Upper lobe of left lung (tissue), 5 donors: ENCODE data around the genes FOXJ3 and CFAP144.

DNA sequence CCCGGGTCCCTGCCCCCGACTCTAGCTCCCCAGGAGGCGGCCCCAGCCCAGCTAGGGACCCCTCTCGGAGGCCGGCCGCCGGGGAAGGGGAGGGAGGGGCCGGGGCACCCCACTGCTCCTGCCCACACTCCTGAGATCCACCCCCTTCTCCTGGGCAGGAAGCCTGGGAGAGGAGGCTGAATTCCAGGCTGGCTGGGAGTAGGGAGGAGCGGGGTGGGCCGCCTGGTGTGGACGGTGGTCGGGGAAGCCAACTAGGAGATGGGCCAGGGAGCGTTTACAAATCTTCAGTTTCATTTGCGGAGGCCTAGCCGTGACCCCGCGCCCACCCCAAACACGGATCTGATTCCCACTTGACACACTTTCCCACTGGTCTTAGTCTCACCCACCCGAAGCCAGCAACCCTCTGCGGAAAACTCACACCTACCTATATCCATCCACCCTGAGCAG is 101.7 kb downstream of the EDN2 start:
- PRO-cap, 2 experiments, result peak in 2 of 2 experiments; most common plus-strand start position 186 of the sequence (in 2); most common minus-strand start position 77 of the sequence (in 1)
- RAMPAGE, long total RNA, 4 experiments, result no peak in any of the 4 experiments

- PRO-cap, 2 experiments, result peak in 2 of 2 experiments; most common plus-strand start chr1:41496439 (in 1); most common minus-strand start chr1:41496256 (in 2)
- RAMPAGE, long total RNA, 4 experiments, result no peak in any of the 4 experiments
Measured at GRCh38 chr1:41495965-41496542, 11.6 kb upstream of the EDN2 start.

GRCh38 chr1:41709171-41709748 is 209.5 kb downstream of the HIVEP3 start:
- PRO-cap, 2 experiments, result no peak in any of the 2 experiments
- RAMPAGE, long total RNA, 4 experiments, result no peak in any of the 4 experiments

GRCh38 chr1:41751654-41752509 is 166.8 kb downstream of the HIVEP3 start:
- PRO-cap, 2 experiments, result no peak in any of the 2 experiments
- RAMPAGE, long total RNA, 4 experiments, result no peak in any of the 4 experiments

- PRO-cap, 2 experiments, result no peak in any of the 2 experiments
- RAMPAGE, long total RNA, 4 experiments, result no peak in any of the 4 experiments
Measured at GRCh38 chr1:41901903-41902602, 16.7 kb downstream of the HIVEP3 start.

DNA sequence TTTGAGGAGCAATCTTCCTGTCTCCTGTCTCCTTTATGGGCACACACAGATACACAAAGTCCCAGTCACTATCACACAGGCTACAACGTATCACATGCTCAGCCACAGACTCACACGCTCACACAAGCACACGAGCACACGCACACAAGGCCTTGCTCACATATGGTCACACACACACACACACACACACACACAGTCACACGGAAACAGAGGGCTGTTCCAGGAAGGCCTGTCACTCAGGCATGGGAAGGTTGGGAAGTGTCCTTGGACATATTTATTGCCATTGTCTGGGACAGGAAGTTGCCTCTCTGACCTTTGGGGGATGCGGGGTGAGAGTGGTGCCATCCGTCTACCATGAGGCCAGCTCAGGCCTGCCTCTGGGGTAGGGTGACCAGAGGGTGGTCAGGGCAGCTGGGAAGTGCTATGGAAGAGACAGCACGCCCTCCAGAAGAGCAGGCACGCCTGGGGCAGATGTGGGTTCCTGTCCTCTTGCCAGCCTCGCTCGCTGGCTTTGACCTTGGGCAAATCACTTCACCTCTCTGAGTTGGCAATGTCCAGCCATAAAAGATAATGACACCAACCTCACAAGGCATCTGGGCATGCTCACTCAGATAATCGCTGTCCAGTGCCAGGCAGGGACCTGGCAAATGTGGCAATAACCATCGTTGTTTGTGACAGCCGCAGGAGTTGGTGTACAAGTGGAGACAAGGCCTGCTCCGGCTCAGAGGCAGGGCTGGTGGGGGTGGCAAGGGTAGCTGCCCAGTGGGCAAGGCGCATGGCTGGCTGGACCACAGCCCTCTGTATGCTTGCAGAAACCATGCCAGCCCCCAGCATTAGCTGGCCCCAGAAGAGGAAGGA is 8.0 kb upstream of the GUCA2A start:
- PRO-cap, 2 experiments, result no peak in any of the 2 experiments
- RAMPAGE, long total RNA, 4 experiments, result no peak in any of the 4 experiments

DNA sequence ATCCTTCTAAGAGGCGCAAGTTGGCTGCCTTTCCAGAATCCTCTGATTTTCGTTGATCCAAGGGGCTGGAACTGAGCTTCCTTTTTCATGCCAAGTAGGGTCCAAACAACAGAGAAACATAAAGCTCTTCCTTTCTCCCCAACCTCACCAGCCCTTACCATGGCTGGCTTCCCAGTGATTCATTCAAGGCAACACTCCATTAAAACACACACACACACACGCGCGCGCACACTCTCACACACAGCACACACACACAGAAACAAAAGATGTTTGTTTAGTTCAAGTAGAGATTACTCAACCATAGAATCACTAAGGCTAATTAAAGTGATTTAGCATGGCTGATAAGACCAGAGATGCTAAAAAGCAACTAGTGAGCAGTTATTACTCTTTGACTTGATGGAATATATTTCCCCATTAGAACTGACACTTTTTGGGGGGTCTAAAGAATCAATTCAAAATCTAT is 13.0 kb upstream of the GUCA2A start:
- PRO-cap, 2 experiments, result no peak in any of the 2 experiments
- RAMPAGE, long total RNA, 4 experiments, result no peak in any of the 4 experiments

DNA sequence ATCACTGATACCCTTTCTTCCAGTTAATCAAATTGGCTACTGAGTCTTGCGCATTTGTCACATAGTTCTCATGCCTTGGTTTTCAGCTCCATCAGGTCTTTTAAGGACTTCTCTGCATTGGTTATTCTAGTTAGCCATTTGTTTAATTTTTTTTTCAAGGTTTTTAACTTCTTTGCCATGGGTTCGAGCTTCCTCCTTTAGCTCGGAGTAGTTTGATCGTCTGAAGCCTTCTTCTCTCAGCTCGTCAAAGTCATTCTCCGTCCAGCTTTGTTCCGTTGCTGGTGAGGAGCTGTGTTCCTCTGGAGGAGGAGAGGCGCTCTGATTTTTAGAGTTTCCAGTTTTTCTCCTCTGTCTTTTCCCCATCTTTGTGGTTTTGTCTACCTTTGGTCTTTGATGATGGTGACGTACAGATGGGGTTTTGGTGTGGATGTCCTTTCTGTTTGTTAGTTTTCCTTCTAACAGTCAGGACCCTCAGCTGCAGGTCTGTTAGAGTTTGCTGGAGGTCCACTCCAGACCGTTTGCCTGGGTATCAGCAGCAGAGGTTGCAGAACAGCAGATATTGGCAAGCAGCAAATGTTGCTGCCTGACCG is 69.7 kb upstream of the GUCA2A start:
- PRO-cap, 2 experiments, result no peak in any of the 2 experiments
- RAMPAGE, long total RNA, 4 experiments, result no peak in any of the 4 experiments

DNA sequence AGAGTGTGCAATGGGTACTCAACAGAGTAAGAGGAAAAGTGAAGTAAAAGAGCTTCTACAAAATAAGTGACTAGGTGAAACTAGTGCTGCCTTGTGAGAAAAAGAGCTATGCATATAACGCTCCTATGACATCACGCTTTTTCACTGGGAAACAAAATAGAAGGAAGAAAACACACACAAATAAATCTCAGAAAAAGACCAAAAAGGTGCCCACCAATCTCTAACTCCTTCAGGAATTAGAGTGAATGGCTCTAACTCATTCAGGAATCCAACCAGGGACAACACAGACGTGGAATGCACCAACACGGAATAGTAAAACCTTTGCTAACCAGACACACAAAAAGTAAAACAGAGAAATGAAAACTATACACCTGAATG is 1.3 kb downstream of the FOXJ3 start:
- PRO-cap, 2 experiments, result no peak in any of the 2 experiments
- RAMPAGE, long total RNA, 4 experiments, result no peak in any of the 4 experiments

DNA sequence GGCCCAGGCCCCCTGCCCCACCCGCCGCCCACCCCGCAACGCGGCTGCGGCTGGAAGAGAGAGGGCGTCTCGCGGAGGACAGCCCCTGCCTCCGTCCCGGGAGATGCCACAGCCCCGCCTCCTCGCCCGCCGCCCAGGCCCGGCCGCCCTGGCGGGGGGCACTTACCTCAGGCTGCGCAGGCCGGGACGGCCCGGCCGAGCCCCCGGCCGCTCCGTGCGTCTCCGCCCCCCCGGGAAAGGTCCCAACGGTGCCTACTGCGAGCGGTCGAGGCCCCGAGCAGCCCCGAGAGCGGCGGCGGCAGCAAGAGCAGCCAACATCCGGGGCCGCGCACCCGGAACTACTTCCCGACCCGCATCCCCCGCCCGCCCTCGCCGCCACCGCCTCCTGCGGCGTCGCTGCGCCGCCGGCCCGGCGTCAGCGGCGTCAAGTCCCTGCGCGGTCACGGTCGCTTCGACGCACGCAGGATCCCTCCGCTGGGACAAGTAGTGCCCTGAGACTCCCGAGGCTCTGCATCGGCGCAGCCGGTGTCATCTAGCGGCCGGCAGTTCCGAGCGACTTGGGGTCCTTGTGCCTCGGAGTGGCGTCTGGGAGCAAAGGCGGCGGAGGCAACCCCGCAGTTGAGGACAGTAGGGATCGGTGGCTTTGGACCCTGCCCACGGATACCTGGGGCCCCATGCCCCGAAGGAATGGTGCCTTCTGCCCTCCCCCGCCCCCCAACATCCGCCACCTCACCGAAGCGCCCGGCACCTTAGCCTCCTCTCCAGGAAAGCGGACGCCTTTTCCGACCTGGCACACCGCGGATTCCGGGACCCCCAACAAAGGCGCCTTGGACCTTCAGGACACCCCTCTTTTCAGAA is at the start of gene FOXJ3:
TSS of gene FOXJ3 (minus strand) at position 343 of the 858 bp plus-strand sequence.
- PRO-cap, 2 experiments, result peak in 2 of 2 experiments; most common plus-strand start position 482 of the sequence (in 1); most common minus-strand start position 340 of the sequence (in 2)
- RAMPAGE, long total RNA, 4 experiments, result start-site peak on the minus strand in 4 of 4 experiments, centred at positions 288 to 327 of the sequence, 119 to 485 reads per replicate

- PRO-cap, 2 experiments, result no peak in any of the 2 experiments
- RAMPAGE, long total RNA, 4 experiments, result no peak in any of the 4 experiments
Measured at GRCh38 chr1:42765727-42766410, 959 bp downstream of the P3H1 start.

- PRO-cap, 2 experiments, result no peak in any of the 2 experiments
- RAMPAGE, long total RNA, 4 experiments, result no peak in any of the 4 experiments
Measured at GRCh38 chr1:42923416-42924055, 35.1 kb downstream of the SLC2A1 start.

GRCh38 chr1:42924379-42925677 is 33.8 kb downstream of the SLC2A1 start:
- PRO-cap, 2 experiments, result peak in 2 of 2 experiments; most common plus-strand start chr1:42924460 (in 2); most common minus-strand start chr1:42924888 (in 2)
- RAMPAGE, long total RNA, 4 experiments, result no peak in any of the 4 experiments

DNA sequence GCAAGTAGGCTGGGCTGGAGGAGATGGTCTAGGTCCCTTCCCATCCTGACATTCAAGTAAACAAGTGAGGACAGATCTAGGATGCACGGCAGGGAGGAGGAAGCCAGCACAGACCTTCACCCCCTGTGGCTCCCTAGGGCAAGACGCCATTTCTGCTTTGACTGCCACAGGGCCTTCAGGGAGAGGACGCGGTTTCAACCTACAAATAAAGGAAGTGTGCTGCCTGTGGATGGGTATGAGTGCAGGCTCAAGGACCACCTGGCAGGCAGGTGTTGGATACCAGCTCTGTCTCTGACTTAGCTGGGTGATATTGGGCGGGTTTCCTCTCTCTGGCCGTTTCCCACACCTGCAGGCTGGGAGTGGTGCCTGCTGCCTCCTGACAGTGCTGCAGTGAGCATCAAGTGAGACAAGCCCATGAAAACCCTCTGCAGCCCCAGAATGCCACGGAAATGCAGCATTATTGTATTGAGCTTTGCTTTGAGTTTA is 16.2 kb downstream of the SLC2A1 start:
- PRO-cap, 2 experiments, result no peak in any of the 2 experiments
- RAMPAGE, long total RNA, 4 experiments, result no peak in any of the 4 experiments

GRCh38 chr1:42947591-42948156 is 11.0 kb downstream of the SLC2A1 start:
- PRO-cap, 2 experiments, result no peak in any of the 2 experiments
- RAMPAGE, long total RNA, 4 experiments, result no peak in any of the 4 experiments

GRCh38 chr1:43067774-43068649 is 79.7 kb upstream of the CFAP144 start:
- PRO-cap, 2 experiments, result no peak in any of the 2 experiments
- RAMPAGE, long total RNA, 4 experiments, result no peak in any of the 4 experiments

GRCh38 chr1:43147323-43148228 is at the start of gene CFAP144:
TSS of gene CFAP144 (plus strand) at chr1:43147904.
- PRO-cap, 2 experiments, result no peak in any of the 2 experiments
- RAMPAGE, long total RNA, 4 experiments, result start-site peak on the plus strand in 4 of 4 experiments, at chr1:43147880-43147952 at its widest, 25 to 1,094 reads per replicate

DNA sequence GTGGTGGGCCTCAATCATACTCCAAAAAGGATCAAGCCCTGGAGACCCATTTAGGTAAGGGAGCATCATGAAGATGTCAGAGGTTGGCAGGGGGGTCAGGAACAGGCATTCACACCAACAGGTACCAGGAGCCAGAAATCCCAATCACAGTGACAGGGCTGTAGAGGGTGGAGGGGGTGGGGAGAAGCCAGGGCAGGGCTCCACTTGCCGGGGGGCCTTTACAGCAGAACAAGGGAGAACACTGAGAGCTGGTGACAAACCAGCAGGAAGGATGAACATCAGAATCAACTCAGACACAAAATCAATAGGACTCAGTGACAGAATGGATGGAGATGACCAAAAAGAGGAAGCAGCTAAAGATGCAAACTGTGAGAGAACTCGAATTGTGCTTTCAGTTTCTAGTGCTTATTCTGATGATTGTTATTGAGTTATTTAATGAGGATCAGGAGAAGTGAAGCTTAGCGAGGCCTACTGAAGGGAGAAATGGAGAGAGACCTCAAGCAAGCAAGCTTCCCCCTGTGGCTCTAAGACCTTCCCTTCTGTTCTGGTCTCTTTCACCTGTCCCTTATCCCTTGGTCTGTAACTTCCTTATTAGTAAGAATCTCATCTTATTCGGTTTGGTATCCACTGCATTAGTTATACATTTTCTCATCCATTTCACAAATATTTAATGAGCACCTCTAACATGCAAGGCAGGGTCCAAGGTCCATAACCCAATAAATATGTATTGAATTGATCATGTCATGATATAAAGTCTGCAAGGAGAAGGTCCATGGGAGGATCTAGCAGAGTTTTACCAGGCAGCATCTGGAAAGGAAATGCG is 30.3 kb upstream of the TMEM125 start:
- PRO-cap, 2 experiments, result no peak in any of the 2 experiments
- RAMPAGE, long total RNA, 4 experiments, result no peak in any of the 4 experiments

- PRO-cap, 2 experiments, result no peak in any of the 2 experiments
- RAMPAGE, long total RNA, 4 experiments, result no peak in any of the 4 experiments
Measured at GRCh38 chr1:43283932-43284421, 1.4 kb downstream of the C1orf210 start.

- PRO-cap, 2 experiments, result no peak in any of the 2 experiments
- RAMPAGE, long total RNA, 4 experiments, result no peak in any of the 4 experiments
Measured at GRCh38 chr1:43290221-43290900, 5.0 kb upstream of the C1orf210 start.